Hematopoietic multipotent progenitor cell (in vitro differentiated cells): ENCODE data around the gene IL17REL.

DNA sequence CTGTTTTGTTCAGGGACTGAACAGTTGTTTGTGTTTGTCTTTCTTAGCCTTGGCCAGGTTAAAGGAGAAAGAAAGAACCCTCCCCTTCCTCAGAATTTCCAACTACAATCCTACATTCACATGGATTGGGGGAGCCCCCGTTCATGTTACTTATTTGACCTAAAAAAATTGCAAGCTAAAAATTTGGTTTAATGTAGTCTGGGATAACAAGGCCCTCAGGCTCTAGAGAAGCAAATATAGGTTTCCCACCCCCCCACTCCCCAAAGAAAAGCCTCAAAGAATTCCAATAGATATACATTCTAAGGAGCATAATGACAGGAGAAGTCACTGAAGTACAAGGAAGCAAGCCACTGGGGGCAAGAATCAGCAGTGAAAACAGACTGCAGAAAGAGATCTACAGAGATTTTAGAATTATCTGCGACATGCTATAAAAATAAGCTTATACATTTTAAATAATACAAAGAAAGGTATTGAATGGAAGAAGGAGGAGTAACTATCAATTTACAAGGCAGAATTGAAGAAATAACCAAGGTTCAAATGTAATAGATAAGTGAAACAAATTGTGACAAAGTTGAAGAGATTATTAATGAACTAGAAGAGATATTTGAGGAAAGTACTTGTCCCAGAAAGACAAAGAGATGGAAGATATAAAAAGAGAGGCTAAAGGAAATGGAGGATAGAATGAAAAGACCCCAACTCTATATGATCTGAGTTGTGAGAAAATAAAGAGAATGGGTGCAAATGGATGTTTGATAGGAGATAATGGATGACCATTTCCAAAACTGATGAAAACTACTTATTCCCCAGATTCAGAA, 343.3 kb downstream of the TBC1D22A start:
- CAGE, long polyA plus RNA: no peak

DNA sequence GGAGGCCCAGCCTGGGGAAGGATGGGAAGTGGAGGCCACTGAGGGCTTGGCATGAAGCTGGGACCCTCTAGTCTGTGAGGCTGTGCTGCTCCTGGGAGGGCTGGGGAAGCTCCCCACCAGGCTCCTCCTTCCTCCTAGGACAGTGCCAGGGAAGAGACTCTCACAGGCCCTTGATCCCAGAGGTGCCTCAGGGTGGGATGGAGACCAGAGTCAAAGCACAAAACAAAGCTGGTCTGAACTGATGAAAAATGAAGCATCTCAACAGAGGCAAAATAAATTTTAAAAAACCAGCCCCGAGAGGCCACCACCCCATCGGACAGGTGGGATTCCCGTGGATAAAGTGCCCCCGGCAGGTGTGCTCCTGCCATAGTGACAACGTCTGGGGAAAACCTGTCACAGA, 385.4 kb downstream of the TBC1D22A start:
- CAGE, long polyA plus RNA: no peak

- CAGE, long polyA plus RNA: no peak
Observed at GRCh38 chr22:47153681-47154286, 391.3 kb downstream of the TBC1D22A start.

GRCh38 chr22:47158149-47159101, 396.0 kb downstream of the TBC1D22A start:
- CAGE, long polyA plus RNA: no peak

- CAGE, long polyA plus RNA: no peak
Observed at GRCh38 chr22:47200132-47200687, 437.8 kb downstream of the TBC1D22A start.

- CAGE, long polyA plus RNA: no peak
Observed at GRCh38 chr22:47337097-47337700, 574.7 kb downstream of the TBC1D22A start.

DNA sequence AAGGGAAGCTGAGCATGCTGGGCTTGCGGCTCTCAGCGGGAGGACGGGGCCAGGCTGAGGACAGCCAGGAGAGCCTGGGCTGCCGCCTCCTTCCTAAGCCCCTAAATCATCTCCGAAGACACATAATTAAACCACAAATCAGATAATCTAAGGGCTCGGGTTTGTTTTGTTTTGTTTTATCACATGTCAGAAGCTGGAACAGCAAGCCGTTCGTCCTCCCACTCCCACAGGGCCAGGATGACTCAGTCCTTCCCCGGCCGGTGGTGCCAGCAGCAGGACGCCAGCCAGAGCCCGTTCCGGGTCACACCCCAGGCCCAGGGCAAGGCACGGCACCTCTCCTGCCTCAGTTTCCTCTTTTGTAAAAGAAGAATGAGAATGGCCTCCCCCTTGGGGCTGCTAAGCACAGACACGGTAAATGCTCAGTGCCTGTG, 399.3 kb upstream of the TAFA5 start:
- CAGE, long polyA plus RNA: no peak

DNA sequence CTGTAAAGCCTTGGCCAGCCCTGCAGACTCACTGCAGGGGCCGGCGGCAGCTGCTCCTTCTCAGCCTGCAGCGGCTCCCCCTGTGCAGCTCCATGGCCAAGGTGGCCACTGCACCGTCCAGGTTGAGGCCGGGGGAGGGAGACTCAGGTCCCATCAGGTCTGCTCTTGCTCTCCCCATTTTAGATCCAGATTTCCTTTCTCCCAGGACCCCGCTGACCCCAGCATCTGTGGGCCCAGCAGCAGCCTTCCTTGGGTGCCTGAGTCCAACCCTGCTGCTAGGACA, 122.7 kb upstream of the TAFA5 start:
- CAGE, long polyA plus RNA: no peak

DNA sequence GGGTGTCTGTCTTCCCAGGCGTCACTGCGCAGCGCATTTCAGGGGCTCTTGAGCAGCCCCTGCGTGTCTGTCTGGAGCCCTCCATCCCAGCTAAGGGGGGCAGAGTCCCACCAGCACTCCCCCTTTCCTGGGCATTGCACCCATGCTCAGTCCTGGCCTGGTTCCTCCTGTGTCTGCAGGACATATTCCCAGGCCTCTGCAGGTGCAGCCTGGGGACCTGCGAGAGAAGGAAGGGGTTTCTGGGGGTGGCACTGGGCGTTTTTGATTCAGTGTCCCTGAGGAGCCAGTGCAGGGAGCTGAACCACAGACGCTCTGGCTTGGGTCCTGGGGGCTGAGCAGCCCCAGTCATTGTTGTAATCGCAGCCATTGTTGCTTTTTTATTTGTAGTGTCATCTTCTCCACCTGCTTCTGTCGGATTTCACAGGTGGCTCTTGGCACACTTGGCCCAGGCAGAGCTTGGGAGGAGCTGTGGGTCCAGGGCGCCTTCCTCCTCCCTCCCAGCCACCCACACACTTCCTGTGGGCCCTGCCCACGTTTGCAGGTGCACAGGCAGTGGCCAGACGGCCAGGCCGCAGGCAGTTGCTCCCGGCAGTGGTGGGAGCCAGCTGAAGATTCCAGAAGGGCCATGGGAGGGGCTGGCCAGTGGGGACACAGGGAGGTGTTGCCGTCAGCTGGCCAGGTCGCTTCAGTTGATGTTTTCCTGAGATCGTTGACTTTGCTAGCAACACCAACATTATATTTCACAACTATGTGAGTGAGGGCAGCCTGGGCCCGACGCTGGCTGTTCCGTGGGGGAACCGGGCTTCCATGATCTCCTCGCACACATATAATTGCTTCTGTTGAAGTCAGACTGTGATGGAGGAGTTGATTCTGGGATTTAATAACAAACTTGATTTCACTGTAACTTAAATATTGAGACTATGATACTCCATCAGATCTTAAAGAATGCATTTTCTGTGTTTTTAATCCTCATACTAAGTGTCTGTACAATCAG, 146.4 kb downstream of the TAFA5 start:
- CAGE, long polyA plus RNA: no peak

DNA sequence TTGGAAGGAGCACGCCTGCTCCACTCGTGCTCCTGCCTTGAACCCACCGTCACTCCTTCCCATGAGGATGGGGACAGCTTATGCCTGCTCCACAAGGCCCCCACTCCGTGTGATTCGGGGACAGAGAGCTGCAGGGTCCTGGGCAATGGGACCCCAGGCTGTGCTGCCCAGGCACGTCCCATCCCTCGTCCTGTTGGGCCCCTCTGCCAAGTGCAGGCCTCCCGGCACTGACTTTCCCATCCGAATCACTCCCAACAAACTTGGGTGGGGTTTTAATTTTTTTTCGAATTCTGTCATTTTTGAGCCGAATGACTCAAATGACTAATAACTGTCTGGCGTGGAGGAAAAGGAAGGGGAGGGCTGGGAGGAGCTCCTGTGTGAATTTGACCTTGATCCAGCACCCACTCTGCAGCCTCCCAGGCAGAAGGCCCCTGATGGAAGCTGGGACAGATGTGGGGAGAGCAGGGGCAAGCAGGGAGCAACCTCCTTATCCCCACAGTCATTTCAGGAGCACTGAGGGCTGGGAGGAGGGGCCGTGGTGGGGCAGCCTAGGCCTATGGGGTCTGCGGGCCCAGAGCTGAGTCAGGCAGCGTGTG, 165.1 kb downstream of the TAFA5 start:
- CAGE, long polyA plus RNA: no peak

DNA sequence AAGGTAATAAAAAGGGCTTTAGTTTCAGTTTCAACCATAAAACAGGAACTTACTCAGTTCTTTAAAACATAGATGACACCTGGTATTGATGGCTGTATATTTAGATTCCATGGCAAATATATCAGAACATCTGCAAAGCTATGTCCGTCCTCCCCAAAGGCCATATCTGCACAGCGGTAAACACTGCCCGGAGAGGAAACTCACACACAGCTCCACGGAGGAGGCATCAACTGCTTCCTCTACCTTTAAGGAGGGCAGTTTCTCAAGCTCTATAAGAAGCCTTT, 345.1 kb downstream of the TAFA5 start:
- CAGE, long polyA plus RNA: no peak

GRCh38 chr22:49051933-49052784, 562.8 kb downstream of the TAFA5 start:
- CAGE, long polyA plus RNA: no peak

GRCh38 chr22:49119573-49120124, 630.3 kb downstream of the TAFA5 start:
- CAGE, long polyA plus RNA: no peak

GRCh38 chr22:49592699-49593550, 234.7 kb downstream of the BRD1 start:
- CAGE, long polyA plus RNA: no peak

DNA sequence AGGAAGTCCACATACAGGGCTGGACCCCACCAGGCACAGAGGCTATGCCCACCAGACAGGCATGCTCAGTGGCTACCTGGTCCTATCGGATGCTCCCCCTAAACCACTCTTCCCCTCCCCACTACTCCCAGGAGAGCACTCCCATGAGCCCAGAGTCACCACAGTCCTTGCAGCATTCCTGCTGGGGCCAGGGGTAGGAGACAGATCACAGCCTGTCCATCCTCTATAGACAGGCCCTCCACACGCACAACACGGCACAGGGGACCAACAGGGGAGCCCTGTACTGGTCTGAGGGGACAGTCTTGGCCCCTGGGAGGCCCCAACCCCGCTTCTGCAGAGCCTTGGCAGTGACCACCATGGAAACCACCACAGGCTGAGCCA, 3.0 kb downstream of the BRD1 start:
- CAGE, long polyA plus RNA: no peak

DNA sequence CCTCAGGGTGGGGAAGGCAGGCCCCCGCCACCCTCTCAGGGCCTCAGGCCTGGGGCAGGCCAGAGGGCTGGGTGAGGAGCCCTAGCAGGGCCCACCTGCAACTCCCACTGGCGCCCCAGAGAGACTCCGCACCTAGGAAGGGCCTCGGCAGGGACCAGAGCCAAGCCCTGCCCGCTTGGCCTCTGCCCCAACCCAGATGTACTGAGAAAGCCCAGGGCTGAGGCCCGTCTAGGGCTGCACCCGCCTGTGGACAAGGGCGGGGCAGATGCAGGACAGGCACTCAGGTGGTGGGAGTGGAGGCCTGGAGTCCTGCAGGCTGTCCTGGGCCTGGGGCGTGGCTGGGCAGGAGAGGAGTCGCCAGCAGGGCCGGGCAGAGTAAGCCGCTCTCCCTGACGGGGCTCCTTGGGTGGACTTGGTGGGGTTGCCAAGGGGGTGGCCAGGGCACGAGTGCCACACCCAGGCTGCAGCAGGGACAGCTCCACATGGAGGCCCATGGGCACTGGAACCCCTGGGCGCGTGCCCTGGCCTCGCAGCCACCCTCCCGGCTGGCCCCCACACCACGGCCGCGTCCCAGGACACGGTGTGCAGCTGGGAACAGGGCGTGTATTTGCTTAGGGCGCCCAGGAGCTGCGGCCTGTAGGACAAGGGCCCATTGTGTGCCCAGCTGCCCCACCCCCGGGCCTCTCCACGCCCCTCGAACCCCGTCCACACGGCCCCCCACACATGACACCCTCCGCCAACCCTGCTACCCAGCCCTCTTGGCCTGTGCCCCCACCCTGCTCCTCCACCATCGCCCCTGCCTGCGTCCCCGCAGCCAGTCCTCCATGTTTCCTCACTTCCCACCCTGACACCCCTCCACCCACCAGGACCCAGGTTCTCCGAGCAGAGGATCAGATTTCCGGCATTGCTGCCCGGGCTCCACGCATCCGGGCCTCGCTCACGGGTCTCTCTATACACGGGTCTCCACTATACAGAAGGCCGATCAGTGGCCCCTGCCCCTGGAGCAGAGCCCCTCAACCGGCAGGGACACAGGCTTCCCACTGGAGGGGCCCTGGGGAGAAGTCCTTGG, 11.3 kb upstream of the PIM3 start:
- CAGE, long polyA plus RNA: no peak

DNA sequence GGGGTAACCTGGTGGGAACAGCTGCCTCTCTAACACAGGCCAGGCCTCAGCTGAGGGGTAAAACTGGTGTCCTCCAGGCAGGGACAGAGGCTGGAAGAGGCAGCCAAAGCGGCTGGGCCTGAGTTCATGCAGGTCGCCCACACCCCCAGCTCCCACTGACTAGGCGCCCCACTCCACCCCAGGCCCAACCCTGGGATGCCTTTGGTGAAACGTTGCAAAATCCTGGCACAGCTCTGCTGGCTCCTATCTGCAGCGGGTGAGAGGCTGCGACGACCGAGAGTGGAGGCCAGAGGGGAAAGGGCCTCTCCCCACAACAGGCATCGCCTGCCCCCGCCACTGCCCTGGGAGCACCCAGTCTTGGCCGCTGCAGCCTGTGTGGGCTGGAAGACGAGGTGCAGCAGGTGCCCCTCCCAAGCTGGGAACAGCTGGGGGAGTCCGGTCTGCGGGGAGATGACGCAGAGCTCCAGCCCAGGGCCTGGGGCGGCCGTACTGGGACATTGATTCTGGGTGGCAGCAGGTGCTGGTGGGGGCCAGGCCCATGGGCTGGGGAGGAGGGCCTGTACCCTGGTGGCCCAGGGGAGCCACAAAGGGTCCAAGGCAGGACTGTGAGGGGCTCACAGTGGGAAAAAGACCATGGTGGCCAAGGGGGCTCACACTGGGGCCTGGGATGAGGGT, 4.2 kb upstream of the PIM3 start:
- CAGE, long polyA plus RNA: no peak

- CAGE, long polyA plus RNA: no peak
Observed at GRCh38 chr22:49965789-49966309, 5.3 kb downstream of the PIM3 start.

DNA sequence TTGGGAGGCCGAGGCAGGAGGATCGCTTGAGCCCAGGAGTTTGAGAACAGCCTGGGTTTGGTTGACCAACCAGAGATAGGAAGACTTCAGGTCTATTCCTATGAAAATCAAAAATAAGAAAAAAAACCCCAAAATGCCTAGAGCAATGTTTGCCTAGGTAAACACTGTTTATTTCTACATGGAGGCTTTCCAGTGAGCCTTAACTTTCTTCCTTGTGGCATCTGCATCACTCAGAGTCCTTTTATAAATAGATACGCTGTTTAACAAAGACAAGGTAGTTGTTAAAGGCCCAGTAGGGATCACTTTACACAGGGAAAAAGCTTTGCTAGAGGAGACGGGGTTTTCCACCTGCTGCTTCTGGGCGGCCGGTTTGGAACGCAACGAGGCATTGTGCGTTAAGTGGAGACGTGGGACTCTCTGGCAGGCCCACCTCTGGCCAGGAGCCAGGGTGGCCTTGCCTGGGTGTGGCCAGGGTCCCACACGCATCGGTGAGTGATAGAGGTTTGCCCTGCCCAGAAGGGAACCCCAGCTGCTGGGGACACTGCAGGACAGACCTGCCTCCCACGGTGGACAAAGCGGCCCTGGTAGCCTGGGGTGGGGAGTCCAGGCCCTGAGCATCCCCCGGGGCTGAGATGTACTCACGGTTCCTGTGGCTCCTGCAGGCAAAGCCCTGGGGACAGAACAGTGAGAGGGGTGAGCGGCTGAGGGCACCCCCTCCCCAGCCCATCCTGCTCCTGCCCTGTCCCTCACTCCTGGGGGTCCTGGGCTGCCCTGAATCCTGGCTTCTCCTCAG, 4.4 kb downstream of the IL17REL start:
- CAGE, long polyA plus RNA: no peak

- CAGE, long polyA plus RNA: no peak
Observed at GRCh38 chr22:50012474-50013040, at the start of gene IL17REL. IL17REL (minus strand) TSS chr22:50012765.